SUDHL5 (cell line): ENCODE data around the gene CADM1.

DNA sequence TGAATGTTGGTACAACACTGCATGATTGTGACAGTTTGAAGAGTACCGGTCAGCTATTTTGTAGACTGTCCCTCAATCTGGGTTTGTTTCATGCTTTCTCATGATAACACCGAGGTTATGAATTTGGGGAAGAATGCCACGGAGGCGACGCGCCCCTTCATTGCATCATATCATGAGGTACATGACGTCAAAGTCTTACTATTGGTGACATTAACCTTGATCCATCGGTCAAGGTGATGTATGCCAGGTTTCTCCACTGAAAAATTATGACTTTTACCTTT lies 241.3 kb downstream of the CADM1 start:
- PRO-cap, result no peak

GRCh38 chr11:115396562-115396903 lies 107.7 kb downstream of the CADM1 start:
- PRO-cap, result no peak

GRCh38 chr11:115503820-115504540 lies at the start of gene CADM1:
Gene CADM1, minus strand, starts transcription at chr11:115504415.
- PRO-cap, result bidirectional peak, plus-strand start at chr11:115504063, minus-strand start at chr11:115503919; bidirectional peak, plus-strand start at chr11:115504282, minus-strand start at chr11:115504135; bidirectional peak, plus-strand start at chr11:115504673, minus-strand start at chr11:115504415

DNA sequence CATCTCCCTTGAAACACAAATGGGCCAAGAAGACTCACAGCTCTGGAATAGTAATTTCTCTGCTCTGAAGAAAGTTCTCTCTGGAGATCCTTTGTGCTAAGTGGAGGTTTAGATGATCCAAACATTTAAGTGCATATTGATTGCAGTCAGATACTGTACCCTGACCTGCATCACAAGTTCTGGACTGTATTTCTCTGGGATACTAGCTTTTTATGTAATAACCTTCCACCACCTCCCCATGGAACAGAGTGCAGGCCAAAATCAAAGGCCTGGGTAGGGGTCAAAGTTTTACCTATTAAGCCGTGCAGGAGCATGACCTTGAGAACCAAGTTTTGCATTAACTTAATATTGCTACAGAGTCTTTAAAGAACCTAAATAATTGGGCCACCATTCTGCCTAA lies 19.7 kb upstream of the CADM1 start:
- PRO-cap, result no peak

- PRO-cap, result no peak
These were observed 56.4 kb upstream of the CADM1 start for GRCh38 chr11:115560597-115560982.

DNA sequence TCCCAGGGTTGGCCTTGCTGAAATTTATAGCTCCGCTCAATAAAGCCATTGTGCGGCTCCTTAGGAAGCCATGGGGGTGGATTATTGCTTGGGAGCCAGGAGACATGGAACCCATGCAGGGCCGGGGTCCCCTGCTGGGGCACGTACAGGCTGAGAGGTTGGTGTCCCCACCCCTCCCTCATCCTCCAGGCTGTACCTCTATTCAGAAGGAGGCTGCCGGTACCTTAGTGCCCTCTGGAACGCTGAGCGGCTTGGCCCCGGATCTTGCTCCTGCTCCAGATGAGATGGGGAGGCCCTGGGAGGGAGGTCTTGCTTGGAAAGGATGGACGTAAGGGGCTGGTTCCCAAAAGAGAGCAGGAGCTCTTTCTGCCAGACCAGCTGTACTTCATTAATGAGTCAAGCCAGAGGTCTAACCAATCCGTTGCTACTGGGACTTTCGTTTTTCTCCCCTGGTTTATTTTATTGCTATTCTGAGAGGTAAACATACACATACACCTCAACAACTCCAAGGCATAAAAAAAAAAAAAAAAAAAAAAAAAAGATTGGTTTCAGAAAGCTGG lies 212.9 kb upstream of the CADM1 start:
- PRO-cap, result no peak

DNA sequence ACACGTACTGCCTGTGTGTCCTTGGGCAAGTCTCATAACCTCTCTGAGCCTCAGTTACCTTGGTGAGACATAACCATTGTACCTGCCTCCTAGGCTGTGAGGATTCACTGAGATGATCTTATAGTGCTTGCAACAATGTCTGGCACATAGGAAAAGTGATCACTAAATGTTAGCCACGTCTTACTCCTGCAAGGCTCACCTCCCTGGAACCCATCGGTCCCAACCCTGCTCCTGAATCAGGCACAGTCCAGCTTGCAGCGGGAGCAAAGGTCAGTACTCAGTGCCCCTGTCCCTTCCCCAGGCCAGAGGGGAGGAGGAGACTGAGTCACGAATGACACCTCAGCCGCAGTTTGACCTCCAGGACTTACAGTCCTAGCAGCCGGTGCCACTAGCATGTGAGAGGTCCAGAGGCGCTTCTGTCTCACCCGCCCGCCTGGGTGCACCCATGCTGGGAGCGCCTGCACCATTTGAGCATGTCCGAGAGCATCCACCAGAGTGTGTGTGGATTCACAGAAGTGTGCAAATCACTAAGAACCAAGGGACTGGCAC lies 3.0 kb upstream of the APOA4 start:
- PRO-cap, result no peak

GRCh38 chr11:116826654-116827495 lies 2.8 kb upstream of the APOC3 start:
- PRO-cap, result no peak

- PRO-cap, result no peak
These were observed 15.0 kb upstream of the APOA1 start for GRCh38 chr11:116852060-116853117.

GRCh38 chr11:116853272-116854317 lies 16.2 kb upstream of the APOA1 start:
- PRO-cap, result bidirectional peak, plus-strand start at chr11:116853856, minus-strand start at chr11:116853686

DNA sequence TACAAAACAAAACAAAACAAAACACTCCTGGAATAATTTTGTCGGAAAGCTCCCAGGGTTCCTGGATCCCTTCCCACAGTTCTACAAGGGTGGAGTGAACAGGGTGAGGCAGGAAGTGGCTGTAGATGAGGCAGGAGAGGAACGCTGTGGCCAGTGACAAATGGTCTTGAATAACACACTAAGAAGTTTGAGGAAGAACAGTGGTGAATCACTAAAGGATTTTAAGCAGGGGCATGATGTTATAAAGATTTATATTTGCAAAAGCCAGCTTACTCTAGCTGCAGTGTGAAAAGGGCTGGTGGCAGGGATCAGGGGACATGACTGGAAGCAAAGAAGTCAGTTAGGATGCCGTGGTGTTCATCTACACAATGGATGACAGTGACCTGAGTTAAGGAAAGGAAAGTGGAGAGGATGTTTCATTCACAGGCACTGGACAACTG lies 33.9 kb upstream of the APOA1 start:
- PRO-cap, result no peak

DNA sequence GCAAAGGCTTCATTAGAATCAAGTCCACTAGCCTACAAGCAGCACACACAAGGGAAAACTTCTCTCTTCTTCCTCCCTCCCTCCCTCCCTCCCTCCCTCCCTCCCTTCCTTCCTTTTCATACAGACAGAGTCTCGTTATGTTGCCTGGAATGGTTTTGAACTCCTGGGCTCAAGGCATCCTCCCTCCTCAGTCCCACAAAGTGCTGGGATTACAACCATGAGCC lies 121.2 kb downstream of the SIK3 start:
- PRO-cap, result no peak

DNA sequence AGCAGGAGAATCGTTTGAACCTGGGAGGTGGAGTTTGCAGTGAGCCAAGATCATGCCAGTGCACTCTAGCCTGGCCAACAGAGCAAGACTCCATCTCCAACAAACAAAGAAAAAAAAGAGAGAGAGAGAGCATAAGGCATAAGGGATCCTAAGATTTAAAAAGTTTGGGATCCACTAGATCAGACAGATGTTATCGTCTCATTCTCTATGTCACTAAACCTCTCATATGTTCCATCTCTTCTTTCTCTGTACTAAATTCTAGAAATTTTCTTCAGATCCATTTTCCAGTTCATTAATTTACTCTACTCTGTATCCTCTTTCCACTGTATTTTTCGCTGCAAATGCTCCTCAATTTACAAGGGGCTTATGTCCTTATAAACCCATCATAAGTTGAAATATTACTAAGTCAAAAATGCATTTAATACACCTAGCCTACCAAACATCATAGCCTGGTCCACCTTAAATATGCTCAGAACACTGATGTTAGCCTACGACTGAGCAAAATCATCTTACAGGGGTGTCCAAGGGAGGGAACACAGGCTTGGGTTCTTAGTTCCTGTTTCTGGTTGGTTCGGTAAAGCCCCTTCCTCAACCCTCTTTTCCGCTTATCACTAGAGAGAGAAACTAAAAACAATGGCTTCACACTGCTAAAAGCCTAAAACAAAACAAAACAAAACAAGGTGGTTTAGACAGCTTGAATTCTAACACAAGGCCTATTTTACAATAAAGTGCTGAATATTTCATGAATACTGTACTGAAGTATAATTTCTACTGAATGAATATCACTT lies 118.3 kb downstream of the SIK3 start:
- PRO-cap, result no peak

- PRO-cap, result no peak
These were observed 96.2 kb downstream of the SIK3 start for GRCh38 chr11:117001872-117002600.

- PRO-cap, result no peak
These were observed 53.2 kb downstream of the SIK3 start for GRCh38 chr11:117044773-117045613.

DNA sequence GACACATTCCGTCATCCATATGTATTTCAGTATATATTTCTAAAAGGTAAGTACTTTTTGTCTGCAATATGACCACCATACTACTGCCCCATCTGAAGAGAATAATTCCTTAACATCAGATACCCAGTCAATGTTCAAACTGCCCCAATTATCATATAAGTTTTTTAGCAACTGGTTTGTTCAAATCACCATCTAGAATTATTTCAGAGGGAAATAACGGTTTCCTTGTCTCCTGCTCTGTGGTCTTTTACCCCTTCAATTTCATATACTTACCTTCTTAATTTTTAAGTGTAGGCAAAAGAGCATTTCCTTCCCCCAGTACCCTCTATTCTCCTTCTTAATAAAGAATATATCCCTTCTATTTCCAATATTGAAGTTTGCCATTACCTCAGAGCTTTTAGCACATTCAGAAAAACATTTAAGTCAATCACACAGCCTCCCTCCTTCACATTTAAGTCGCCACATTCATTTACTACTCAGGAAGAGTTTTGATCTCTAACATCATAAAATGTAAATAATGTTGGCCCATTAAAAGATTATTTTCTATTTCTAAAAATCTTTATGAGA lies 28.8 kb downstream of the SIK3 start:
- PRO-cap, result no peak

- PRO-cap, result no peak
These were observed 5.4 kb upstream of the TAGLN start for GRCh38 chr11:117193698-117194176.

GRCh38 chr11:117196865-117197656 lies 2.1 kb upstream of the TAGLN start:
- PRO-cap, result no peak

- PRO-cap, result no peak
These were observed 3.1 kb downstream of the TAGLN start for GRCh38 chr11:117202229-117202675.

- PRO-cap, result no peak
These were observed 7.4 kb downstream of the PCSK7 start for GRCh38 chr11:117224181-117225118.